ENCODE measurements around a stretch of chr22.

- PRO-cap, result unidirectional peak, plus-strand start at chr22:31313663
These were observed 21.0 kb upstream of the PIK3IP1 start for GRCh38 chr22:31313152-31313824.

- PRO-cap, result bidirectional peak, plus-strand start at chr22:31346123, minus-strand start at chr22:31345728
These were observed 601 bp downstream of the PATZ1 start for GRCh38 chr22:31345318-31346171.

- PRO-cap, result no peak
These were observed 40.5 kb downstream of the PISD start for GRCh38 chr22:31621534-31621909.

DNA sequence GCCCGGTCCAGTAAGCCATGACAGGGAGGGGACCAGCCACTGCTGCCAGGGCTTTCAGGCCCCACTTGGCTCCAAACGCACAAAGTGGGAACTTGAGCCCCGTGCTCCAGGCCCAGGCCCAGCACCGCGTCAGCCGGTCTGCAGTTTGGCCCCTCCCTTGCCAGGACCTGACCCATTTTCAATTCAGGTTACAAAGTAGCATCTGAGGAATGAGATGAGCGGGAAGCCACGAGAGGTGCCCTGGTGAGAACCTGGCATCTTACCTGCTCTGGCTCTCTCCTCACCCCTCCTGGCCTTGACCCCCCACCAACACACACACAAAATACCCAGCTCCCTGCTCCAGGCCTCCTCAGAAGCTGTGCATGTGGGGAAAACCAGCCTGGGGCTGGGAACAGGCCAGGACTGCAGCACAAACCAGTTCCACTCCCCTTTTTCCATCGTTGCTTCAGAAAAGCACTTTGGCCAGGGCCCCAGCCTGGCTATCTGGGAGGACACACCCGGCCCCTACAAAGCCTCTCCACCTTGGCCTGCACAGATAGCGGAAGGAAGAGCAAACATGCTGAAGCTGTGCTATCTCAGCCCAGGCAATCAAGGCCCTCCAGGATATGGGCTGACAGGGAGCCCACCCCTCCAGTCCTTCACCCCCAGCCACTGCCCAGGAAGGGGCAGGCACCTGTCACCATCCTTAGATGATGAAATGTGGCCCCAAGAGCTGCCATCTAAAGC lies 35.6 kb downstream of the PISD start:
- PRO-cap, result no peak

DNA sequence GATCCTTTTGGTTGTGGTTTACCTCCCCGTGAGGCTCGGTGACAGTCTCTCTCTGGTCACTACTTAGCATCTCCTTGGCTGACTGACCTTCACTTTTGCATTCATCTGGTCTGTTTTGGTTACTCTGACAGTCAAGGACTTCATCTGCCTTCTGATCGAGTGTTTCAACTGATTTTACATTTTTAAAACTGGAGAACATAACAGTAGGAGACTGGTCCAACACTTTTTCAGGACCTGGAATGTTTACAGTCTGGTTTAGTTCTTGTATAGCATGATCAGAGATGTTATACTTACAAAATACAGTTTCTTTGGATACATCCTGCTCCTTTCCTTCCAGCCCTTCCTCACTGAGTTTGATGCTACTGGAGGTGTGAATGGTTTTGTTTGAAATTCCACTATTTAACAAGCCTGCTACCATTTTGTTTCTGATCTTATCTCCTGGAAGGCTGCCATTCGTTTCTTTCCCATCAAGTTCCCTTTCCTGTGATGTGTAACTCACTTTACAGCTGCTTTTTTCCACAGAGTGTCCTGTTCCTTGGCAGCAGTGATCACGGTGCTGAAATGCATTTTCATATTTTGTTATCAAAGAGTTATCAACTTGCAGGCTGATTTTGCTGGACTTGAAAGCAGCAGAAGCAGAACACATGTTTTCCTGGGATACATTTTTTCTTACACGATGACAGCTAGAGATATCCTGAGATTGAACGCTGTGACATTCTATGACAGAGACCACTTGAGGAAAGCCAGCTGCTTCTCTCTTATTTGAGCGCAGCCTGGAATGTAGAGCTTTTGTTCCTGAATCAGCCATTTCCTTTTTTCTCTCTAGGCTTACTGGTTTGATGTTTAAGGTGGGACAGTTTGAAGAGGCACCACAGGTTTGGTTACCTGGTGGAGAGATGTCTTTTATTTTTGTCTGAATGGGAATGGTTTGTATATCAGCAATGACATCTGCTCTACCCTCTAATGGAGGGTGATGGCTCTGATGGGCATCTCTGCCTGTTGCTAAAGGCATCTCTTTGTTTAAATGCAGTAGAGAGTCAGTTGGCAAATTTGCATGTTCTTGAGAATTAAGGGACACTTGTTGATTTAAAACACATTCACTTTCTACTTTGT lies 34.8 kb downstream of the PRR14L start:
- PRO-cap, result no peak

- PRO-cap, result no peak
These were observed 707 bp downstream of the DEPDC5 start for GRCh38 chr22:31754231-31755221.

DNA sequence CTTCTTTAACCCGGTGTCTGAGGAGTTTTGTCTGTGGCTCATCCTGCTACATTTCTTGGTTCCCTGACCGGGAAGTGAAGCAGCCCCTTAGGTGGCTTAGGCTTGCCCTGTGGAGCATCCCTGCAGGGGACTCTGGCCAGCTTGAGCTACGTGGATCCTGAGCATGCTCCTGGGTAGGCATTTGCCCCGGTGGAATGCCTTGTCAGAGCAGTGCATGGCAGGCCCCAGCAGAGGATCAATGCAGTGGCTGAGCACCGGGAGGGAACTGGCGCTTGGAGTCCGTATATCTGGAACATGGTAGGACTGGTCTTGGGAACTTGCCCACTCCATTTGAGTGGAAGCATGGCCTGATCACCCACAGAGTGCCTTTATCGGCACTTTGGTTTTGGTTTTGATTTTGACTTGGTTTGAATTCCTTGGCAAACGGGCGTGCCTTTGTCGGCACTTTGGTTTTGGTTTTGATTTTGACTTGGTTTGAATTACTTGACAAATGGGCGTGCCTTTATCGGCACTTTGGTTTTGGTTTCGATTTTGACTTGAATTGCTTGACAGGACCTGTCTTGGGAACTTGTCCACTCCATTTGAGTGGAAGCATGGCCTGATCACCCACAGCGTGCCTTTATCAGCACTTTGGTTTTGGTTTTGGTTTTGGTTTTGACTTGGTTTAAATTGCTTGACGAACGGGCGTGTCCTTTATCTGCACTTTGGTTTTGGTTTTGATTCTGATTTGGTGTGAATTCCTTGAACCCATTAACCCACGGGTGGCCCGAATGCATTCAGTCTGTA lies 21.3 kb downstream of the C22orf42 start:
- PRO-cap, result no peak

- PRO-cap, result no peak
These were observed 2.3 kb downstream of the RFPL2 start for GRCh38 chr22:32202351-32203199.

DNA sequence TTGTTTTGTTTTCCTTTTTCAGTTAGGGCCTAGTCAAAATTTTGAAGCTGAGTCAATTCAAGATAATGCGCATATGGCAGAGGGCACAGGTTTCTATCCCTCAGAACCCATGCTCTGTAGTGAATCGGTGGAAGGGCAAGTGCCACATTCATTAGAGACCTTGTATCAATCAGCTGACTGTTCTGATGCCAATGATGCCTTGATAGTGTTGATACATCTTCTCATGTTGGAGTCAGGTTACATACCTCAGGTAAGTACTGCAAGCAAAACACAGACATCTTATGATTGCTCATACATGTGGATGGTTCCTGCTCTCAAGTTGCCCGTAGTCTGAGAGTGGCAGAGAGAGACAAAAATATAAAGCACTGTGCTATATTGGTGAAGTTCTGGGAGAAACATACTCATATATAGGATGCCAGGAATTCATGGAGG lies 9.3 kb downstream of the FBXO7 start:
- PRO-cap, result no peak

GRCh38 chr22:32494639-32495525 lies 20.3 kb downstream of the FBXO7 start:
- PRO-cap, result no peak

GRCh38 chr22:32496272-32496550 lies 21.6 kb downstream of the FBXO7 start:
- PRO-cap, result no peak

GRCh38 chr22:32539634-32540641 lies 65.3 kb downstream of the FBXO7 start:
- PRO-cap, result no peak

GRCh38 chr22:32695337-32695969 lies 106.1 kb upstream of the TIMP3 start:
- PRO-cap, result no peak

DNA sequence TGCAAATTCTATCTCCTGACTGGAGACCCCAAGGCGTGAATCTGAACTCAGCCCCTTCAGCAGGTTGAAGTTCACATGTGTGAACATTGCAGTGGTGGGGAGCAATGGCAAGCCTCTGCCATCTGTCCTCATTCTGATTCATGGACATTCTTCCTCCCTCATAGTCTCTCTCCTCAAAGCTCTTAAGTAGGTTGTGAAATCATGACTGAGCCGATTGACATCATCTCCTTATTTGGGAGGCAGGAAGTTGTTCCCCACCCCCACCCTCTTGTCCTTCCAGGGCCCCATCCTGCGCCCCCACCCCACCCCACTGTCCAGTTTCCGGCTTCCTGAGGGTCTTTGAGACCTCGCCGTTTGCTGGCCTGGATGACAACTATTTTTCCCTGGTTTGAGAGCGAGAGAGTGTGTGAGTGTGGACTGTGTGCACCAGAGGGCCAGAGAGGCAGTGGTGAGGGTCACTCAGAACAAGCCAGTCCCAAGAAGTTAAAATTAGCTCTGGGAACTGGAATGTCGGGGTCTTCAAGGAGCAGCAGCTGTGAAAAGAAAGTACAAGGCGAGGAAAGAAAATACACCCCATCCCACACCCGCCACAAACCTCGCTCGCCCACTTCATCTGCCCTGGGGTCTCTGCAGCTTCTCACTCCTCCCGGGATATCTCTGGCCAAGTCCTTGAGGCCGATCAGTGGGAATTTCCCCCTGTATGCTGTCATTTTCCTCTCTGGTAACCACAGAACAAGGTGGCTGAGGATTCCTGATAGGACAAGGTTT lies 36.6 kb upstream of the TIMP3 start:
- PRO-cap, result no peak

- PRO-cap, result no peak
These were observed 9.5 kb downstream of the TIMP3 start for GRCh38 chr22:32810768-32811558.

GRCh38 chr22:32846377-32847179 lies 45.1 kb downstream of the TIMP3 start:
- PRO-cap, result no peak

DNA sequence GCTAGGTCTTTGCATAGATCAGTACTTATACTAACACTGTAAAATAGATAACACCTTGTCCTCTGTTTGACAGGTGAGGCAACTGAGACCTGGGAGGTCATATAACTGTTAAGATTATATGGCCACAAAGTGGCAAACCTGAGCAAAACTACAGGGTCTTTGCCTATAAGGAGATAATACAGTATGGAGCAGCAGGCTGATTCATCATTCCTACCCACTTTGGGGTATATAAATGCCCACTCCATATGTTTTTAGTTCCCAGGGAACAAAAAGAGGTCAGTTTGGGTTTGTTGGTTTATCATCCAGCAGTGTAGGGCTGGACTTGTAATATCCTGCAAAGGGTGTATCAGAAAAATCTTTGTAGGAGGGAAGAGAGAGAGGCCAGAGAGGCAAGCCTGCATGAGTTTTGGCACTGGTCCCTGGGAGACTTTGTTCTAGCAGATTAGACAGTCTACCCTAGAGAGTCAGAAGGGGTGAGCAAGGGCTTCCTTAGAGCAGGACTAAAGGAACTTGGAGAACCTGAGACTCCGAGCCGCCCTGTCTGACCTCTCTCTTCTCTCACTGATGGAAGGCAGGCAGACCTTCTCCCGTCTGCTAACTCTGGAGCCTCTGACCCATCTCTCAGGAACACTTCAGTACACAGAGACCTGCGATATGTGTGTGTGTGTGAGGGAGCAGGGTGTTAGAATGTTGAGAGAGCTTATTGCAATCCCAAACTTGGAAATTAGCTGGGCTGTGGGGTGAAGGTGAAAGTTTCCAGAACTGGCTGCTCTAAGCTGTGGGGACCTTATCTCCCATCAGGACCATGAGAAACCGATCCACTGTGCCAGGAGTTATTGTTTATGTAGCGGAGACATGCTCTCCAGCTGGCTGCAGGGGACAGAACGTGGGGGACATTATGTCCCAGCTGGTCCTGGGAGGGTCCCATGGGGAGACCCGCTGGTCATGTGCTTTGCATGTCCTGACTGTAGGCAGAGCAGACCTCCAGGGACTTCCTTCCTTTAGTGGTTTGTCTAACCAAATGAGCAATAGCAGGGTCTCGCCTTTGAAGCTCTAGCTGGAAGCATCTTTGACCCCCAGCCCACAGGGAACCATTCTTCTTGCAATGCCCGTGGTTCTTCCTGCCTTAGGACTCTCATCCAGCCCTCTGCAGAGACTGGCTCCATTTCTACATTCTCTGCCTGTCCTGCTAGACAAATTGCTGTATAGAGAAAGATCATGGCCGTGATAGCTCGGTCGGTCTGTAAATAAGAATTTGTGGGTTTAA lies 51.0 kb downstream of the TIMP3 start:
- PRO-cap, result no peak

GRCh38 chr22:32863258-32863717 lies 61.8 kb downstream of the TIMP3 start:
- PRO-cap, result no peak

DNA sequence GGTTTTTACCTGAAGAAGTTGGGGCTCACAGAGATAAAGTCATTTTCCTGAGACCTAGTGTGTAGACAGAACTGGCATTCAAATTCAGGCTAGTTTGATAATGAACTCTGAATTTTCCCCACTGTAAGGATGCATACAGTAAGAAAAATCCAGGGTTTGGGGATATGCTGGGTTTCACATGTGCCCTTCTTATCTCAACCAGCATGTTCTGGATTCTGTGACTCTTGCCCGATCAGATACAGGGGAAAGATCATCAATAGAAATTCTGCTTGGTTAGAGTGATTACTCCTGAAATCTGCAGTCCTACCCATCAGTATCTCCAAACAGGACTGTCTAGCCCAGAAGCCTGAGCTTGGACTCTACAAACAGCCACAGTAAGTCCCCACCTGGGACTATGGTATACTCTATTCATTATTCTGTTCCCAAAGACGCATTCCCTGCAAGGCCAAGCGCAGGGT lies 62.3 kb downstream of the TIMP3 start:
- PRO-cap, result no peak

GRCh38 chr22:32986867-32987843 lies 71.0 kb downstream of the SYN3 start:
- PRO-cap, result no peak

Data from WTC11 (cell line).